ENCODE measurements around a stretch of chr9.

- PRO-cap, result no peak
CAGE:
- cytosol, long polyA plus RNA, result no peak
- long polyA plus RNA, result no peak
- nucleus, long polyA plus RNA, result no peak
Observed at GRCh38 chr9:127123329-127124016, 1.0 kb upstream of the ANGPTL2 start.

DNA sequence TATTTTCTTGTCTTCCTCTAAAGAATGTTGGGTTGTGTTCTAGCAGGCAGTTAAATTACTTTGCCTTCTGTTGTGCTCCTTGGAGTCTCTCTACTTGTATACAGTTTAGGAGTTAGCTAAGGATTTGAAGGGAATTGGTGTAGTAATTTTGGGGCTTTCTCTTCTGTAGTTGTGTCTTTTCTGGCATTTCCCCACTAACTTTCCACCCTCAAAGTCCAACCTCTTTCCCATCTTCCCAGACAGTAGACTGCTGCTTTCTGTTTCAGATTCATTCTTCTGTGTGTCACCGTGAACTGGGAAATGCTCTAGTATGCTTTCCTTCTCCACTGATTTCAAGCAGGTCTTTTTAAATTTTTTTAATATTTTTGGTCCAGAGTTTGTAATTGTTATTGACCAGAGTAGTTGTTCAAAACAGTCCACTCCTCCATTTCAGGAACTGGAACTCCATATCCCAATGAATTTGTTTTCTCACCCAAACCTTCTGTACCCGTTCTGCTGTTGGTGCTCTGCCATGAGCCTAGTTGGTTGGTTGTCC, 4.6 kb upstream of the ANGPTL2 start:
- PRO-cap, result no peak
CAGE:
- cytosol, long polyA plus RNA, result no peak
- long polyA plus RNA, result no peak
- nucleus, long polyA plus RNA, result no peak

GRCh38 chr9:127154629-127155183, 32.3 kb upstream of the ANGPTL2 start:
- PRO-cap, result no peak
CAGE:
- cytosol, long polyA plus RNA, result no peak
- long polyA plus RNA, result no peak
- nucleus, long polyA plus RNA, result no peak

DNA sequence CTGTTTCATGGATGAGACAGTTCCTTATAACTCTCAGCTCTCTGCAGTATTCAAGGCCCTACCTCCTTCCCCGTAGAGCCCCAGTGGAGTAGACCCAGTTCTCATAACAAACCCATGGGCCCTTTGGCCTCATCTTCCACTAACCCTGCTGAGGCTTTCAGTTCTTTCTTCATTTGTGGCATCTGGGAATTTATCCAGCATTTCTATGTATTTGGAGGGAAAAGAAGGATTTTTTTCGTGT, 46.7 kb upstream of the ANGPTL2 start:
- PRO-cap, result no peak
CAGE:
- cytosol, long polyA plus RNA, result no peak
- long polyA plus RNA, result no peak
- nucleus, long polyA plus RNA, result no peak

GRCh38 chr9:127311187-127311795, 46.7 kb downstream of the GARNL3 start:
- PRO-cap, result no peak
CAGE:
- cytosol, long polyA plus RNA, result no peak
- long polyA plus RNA, result no peak
- nucleus, long polyA plus RNA, result no peak

GRCh38 chr9:127397610-127398498, 885 bp downstream of the SLC2A8 start:
- PRO-cap, result no peak
CAGE:
- cytosol, long polyA plus RNA, result no peak
- long polyA plus RNA, result no peak
- nucleus, long polyA plus RNA, result no peak

- PRO-cap, result no peak
CAGE:
- cytosol, long polyA plus RNA, result no peak
- long polyA plus RNA, result no peak
- nucleus, long polyA plus RNA, result no peak
Observed at GRCh38 chr9:127499909-127500242, 48.6 kb downstream of the LRSAM1 start.

DNA sequence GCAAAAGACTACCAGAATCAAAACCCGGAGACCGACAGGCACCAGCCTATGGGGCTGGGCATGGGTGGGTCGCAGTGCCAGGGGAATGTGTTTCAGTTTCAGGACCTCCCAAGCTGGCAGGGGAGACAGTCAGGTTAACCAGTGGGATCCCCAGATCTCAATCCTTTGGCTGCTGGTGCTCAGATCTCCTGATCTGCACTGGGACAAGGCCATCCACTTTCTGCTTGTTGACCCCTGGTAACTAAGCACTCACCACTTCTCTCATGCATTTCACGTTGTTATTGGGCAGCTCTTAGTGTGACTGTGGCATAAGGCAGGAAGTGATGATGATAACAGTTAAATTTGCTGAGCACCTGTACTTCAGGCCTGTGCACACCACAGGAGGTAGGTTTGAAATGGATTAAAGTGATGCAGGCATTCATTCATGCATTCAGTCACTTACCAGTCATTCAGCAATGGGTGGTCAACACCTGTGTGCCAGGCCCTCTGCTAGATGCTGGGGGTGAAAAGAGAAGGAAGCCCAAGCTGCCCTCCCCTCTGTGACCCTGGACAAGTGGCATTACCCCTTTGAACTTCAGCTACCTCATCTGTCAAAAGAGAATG, 1.1 kb upstream of the NIBAN2 start:
- PRO-cap, result no peak
CAGE:
- cytosol, long polyA plus RNA, result no peak
- long polyA plus RNA, result no peak
- nucleus, long polyA plus RNA, result no peak

GRCh38 chr9:127644870-127645408, 32.9 kb downstream of the STXBP1 start:
- PRO-cap, result no peak
CAGE:
- cytosol, long polyA plus RNA, result no peak
- long polyA plus RNA, result no peak
- nucleus, long polyA plus RNA, result no peak

DNA sequence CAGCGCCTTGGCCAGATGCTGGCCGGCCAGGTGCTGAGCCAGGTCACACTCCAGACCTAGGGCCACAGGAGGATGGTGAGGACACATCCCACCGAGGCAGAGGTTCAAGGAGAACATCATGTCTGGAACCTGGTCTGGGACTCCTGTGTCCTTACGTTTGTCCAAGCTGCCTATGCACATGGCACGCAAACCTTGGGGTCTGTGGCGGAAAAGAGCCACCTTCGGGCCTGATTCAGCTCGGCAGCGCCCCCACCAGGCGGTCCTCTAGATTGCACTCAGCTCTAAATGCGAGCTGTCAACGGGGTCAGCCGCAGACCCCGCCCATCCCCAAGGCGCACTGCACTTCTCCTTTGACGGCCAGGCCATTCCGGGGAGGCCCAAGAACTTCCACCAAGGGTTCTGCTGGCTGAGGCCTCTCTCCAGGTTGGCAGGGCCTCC, 566 bp downstream of the TOR2A start:
- PRO-cap, result bidirectional peak, plus-strand start at position 365 of the sequence, minus-strand start at position 158 of the sequence
CAGE:
- cytosol, long polyA plus RNA, result no peak
- long polyA plus RNA, result no peak
- nucleus, long polyA plus RNA, result no peak

- PRO-cap, result no peak
CAGE:
- cytosol, long polyA plus RNA, result no peak
- long polyA plus RNA, result no peak
- nucleus, long polyA plus RNA, result no peak
Observed at GRCh38 chr9:127748356-127748672, 13.2 kb upstream of the TOR2A start.

DNA sequence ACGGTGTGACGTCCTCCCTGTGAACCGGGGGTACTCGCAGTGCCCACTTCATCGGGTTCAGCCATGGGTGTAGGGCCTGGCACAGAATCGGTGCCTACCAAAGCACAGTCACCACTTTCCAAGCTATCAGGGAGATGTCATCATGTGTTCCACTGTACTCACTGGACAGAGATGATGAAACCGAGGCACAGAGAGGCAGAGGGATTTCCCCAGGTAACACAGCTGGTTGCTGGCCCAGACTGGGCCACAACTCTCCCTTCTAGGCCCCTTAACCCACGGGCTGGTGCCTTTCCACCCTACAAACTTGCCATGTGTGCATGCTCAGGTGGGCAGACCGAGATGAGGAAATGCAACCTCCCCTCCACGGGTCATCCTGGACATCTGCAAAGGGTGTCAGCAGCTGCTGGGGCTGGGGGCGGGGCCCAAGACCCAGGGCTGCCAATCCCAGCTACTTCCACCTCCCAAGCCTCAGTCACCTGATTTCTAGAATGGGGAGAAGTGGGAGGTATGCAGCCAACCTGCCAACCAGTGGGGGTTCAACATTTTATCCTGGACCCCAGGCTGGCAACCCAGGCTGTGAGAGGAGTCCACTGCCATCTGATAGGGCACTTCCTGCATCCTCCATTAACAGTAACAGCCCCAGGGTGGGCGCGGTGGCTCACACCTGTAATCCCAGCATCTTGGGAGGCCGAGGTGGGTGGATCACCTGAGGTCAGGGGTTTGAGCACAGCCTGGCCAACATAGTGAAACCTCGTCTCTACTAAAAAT, 882 bp upstream of the SH2D3C start:
- PRO-cap, result no peak
CAGE:
- cytosol, long polyA plus RNA, result no peak
- long polyA plus RNA, result no peak
- nucleus, long polyA plus RNA, result no peak

- PRO-cap, result no peak
CAGE:
- cytosol, long polyA plus RNA, result no peak
- long polyA plus RNA, result no peak
- nucleus, long polyA plus RNA, result no peak
Observed at GRCh38 chr9:127792866-127793923, 7.4 kb downstream of the CDK9 start.

- PRO-cap, result no peak
CAGE:
- cytosol, long polyA plus RNA, result no peak
- long polyA plus RNA, result no peak
- nucleus, long polyA plus RNA, result no peak
Observed at GRCh38 chr9:127798432-127798891, 4.2 kb upstream of the FPGS start.

GRCh38 chr9:127803462-127804601, 1.1 kb downstream of the FPGS start:
- PRO-cap, result no peak
CAGE:
- cytosol, long polyA plus RNA, result no peak
- long polyA plus RNA, result no peak
- nucleus, long polyA plus RNA, result no peak

DNA sequence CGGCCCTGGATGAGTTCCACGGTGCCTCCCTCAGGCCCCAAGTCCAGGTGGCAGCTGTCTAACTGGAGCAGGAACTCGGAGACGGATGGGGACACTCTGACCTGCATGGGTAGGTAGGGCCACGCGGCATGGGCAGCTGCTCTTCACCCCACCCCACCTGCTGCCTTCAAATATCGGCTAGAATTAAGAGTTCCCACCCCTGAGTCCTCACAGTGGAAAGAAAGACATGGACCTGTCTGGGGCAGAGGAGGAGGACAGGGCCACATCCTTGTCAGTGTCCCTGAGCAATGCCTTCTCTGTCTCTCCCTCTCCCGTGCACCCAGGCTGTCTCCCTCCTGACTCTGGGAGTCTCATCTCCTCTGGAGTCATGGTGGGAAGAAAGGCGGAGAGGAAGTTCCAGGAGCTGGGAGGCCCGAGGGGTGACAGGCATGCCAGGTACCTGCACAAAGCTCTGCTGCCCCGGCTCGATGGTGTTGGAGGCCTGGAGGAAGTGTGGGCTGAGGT, 15.6 kb downstream of the FPGS start:
- PRO-cap, result no peak
CAGE:
- cytosol, long polyA plus RNA, result no peak
- long polyA plus RNA, result no peak
- nucleus, long polyA plus RNA, result no peak

DNA sequence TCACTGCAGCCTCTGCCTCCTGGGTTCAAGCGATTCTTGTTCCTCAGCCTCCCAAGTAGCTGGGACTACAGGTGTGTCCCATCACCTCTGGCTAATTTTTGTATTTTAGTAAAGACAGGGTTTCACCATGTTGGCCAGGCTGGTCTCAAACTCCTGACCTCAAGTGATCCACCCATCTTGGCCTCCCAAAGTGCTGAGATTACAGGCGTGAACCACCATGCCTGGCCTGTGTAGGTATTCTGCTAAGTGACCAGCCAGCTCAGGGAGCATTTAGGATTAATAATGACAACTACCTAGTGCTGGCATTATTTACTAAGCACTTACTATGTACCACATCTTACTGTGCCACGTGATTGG, 21.1 kb downstream of the FPGS start:
- PRO-cap, result no peak
CAGE:
- cytosol, long polyA plus RNA, result no peak
- long polyA plus RNA, result no peak
- nucleus, long polyA plus RNA, result no peak

DNA sequence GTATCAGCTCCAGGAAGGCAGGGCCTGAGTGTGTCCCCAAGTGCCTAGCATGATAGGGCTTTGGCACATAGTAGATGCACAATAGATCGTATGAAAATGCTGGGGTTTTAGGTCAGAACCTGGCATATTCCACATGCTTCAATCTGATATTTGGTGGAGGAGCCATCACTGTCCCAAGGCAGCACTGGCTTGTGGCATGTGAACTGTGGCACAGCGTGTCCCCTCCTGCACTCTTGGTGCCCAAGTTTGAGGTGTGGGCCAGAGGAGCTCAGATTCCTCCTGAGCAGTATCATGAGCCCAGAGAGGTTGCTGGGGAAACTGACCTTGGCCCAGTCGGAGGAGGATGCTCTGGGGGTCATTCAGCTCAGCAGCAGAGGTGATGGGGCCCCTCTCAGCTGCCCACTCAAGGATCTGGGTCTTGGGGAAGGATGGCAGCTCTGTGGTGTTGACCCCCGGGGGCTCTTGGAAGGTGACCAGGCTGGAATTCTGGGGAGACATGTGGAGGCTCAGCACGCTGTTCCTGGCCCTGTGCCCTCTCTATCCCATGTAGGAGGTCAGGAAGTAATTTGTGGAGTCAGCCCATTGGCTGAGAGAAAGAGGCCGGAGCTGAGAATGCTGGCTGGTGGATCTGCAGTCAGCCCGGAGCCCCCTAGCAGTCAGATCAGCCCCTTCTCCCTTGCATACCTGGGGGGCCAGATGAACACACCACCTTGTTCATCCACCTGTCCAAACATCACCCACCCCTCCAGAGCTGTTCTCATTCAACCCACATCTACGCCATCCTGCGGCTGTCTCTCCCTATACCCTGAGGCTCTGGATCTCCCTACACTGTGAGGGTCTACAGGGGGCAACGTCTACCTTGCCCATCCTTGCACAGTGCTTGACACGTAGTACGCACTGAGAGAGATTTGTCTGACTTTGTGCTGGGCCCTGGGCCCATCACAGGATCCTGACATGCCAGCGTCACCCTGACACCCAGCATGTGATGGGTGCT, 23.8 kb downstream of the FPGS start:
- PRO-cap, result no peak
CAGE:
- cytosol, long polyA plus RNA, result no peak
- long polyA plus RNA, result no peak
- nucleus, long polyA plus RNA, result no peak

- PRO-cap, result no peak
CAGE:
- cytosol, long polyA plus RNA, result no peak
- long polyA plus RNA, result no peak
- nucleus, long polyA plus RNA, result no peak
Observed at GRCh38 chr9:127872601-127872973, 4.9 kb downstream of the AK1 start.

GRCh38 chr9:127882527-127882945, 5.1 kb upstream of the AK1 start:
- PRO-cap, result no peak
CAGE:
- cytosol, long polyA plus RNA, result no peak
- long polyA plus RNA, result no peak
- nucleus, long polyA plus RNA, result no peak

Data from A549 (cell line).